Karpas-422 (cell line): ENCODE measurements around the genes KIT, TMEM165 and CEP135.

DNA sequence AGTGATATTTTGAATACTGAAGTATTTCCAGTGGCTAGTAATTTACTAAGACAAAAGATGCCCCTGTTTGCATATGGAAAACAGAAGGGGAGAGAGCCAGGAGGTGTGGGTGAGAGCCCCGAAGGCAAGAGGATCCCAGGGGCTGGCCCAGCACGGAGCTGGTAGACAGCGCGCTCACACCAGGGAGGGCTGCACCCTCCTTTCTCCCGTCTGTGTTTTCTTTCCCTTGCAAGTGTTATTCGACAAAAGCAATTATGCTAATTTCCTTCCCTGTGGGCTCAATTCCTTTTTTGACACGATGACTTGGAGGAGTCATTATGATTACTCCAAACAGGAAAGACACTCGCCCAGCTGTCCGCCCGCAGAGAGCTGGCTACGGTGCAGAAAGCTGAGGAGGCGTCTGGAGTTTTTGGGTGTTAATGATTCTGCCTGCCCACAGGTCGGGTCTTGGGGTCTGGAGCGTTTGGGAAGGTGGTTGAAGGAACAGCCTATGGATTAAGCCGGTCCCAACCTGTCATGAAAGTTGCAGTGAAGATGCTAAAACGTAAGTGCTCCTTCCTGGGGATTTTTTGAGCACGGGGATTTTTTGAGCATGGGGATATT is 48.0 kb downstream of the PDGFRA start:
- PRO-cap: no peak
- RAMPAGE, long total RNA: no peak

GRCh38 chr4:54657153-54658235 is at the start of gene KIT:
Gene KIT, plus strand, starts transcription at chr4:54657957.
- PRO-cap: no peak
- RAMPAGE, long total RNA: no peak

DNA sequence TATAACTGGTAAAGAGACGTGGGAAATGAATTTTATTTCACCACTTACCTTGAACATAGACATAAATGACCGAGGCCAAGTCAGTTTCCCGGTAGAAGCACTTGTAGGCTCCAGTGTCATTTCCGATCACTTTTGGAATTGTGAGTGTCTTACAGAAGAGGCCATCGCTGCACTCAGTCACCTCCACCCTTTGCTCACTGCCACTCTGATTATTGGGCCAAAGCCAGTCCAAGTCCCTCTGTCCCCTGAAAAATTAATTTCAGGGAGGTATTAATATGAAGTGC is 6.9 kb downstream of the KDR start:
- PRO-cap: no peak
- RAMPAGE, long total RNA: no peak

- PRO-cap: no peak
- RAMPAGE, long total RNA: no peak
These were observed 9.6 kb upstream of the TMEM165 start for GRCh38 chr4:55386014-55386610.

- PRO-cap: bidirectional peak, plus-strand start at chr4:55395656, minus-strand start at chr4:55395567; unidirectional peak, plus-strand start at chr4:55395957
- RAMPAGE, long total RNA: no peak
These were observed at the start of gene TMEM165 for GRCh38 chr4:55395237-55396276. Gene TMEM165, plus strand, starts transcription at chr4:55395957.

DNA sequence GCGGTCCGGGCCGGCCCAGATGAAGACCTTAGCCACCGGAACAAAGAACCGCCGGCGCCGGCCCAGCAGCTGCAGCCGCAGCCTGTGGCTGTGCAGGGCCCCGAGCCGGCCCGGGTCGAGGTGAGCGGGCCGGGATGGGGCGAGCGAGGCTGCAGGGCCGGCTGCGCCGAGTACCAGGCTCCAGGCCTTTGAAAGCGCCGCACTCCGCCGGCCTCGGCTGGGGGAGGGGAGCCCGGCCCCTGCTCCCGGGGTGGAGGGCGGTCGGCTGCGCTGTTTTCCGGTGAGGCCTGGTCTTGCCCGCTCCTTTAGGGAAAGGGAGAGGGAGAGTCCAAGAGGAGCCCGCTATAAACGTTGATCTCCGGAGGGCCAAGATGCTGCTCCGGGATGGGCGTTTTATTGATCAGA is 522 bp downstream of the TMEM165 start:
- PRO-cap: no peak
- RAMPAGE, long total RNA: no peak

- PRO-cap: no peak
- RAMPAGE, long total RNA: no peak
These were observed 39.4 kb downstream of the TMEM165 start for GRCh38 chr4:55435024-55435632.

DNA sequence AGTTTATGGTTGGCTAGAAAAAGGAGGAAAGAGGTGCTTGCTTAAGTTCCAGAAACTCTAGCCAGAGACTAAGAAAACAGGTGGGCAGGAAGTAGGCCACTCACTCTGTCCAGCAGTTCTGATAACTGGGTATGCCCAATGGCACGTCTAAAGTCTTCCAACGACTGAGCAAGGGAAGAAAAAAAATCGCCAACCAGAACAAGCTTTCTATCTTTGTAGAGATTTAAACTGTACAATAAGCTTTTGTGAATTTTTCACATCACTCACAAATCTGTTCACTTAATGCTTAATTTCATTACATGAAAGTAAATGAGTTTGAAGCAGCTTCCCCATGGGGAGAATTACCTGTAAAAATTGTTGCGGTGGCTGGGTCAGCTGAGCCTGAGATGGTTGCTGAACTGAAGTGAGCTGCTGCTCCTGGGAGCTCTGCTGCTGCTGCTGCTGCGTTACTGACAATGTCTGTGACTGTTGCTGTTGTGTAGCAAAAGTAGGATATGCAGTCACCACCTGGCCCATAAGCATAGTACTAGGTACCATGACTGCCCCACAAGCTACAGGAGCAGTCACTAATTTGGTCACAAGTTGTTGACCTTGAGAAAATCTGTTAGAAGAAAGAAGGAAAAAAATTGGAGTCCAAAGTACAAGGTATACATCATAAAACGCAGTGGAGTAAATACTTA is 42.3 kb downstream of the TMEM165 start:
- PRO-cap: no peak
- RAMPAGE, long total RNA: no peak

DNA sequence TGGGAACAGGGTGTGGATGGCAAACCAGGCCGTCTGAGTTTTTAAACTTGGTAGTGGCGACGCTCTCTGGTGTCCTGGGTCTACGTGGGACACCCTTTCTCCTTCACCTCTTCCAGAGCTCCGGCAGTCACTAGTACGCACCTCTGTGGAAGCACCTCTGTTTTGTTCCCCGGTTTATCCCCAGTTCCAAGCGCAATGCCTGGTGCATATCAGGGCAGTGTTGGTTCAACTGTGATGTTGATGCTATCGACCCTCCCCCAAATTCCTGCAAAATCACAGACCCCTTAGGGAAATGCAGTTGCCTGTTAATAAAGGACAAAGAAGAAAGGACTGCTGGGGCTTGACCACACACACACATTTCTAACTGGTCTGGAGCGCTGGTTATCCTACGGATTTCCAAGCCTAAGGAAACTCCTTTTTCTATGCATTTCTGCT is 480 bp upstream of the NMU start:
- PRO-cap: no peak
- RAMPAGE, long total RNA: no peak

DNA sequence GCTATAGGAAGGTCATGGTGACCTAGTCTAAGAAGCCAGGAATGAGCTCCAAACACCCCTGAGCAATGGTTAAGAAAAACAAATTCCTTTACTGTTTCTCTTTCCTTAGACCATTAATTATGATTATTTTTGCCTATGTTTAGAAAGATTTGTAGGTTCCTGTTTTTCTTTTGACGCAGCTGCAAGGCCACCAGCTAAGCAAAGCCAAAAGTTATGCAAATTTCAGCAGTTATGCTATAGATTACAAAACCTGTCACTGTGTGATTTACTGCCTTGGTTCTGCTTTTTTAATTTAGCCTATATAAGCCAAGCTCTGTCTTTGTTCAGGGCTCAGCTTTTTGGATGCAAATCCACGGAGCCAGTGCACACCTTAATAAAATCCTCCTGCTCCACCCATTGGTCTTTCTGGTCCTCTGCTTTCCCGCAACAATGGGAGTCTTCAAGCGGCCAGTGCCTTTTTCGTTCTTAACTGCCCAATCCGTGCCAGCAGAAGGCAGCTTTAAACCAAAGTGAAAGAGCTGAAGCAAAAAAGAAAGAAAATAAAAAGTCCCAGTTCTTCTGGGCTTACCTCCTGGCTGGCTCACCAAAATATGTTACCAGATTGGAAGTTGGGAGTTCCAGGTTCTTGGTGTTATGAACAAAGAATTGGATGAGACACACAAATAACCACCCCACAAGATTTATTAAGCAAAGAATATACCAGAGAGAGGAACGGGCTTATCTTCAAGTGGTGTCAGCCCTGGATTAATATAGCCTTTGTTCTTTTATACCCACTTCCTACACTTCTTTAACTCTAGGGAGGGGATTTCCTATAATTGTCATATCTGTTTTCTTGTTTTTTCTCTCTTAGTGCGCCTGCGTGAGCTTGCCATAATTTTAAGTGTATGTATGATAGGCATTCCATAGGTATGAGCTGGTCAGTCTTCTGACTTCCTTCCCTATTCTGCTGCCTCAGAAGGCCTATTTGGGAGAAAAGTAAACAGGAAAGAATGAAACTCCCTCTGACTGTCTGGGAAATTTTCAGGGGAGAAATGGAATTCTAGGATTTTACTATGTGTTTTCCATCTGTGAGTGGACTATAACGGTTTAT is 1.1 kb upstream of the CEP135 start:
- PRO-cap: no peak
- RAMPAGE, long total RNA: no peak

DNA sequence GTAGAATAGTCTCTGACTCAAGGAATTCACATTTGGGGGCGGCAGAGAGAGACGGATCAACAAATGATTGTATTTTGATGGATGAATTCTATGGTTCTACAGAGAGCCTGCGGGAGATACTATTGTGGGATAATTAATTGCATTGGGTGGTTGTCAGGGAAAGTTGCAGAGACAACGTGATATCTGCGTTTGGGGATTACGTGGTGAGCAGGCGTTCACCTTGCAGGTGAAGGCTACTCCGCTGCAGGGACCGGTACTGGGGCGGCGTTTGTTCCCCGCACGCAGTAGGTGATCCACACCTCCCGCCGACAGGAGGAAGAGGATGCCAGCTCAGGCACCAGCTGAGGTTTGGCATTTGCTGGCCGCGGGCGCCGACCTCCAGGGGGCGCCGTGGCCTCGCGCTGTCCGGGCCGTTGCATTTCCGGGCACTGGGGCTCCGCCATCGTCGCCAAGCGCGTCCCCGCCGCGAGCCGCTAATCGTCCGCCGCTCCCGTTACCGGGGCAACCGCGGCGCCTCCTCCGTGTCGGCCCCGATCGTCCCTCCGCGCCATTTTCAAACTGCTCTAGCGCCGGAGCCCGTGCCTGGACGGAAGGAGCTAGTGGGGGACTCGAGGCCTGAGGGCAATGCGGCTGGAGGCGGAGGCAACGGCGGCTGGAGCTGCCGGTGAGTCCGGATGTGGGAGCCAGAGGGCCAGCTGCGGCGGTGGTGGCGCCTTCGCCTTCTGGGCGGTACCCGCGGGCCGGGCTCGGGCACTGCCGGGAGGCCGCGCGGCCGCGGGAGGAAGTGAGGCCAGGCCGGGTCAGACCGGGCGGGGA is at the start of gene CEP135:
Gene CEP135 (plus strand): TSS at position 550 of the 816 bp plus-strand sequence.
- PRO-cap: unidirectional peak, plus-strand start at position 413 of the sequence; bidirectional peak, plus-strand start at position 550 of the sequence, minus-strand start at position 555 of the sequence; bidirectional peak, plus-strand start outside the sequence, minus-strand start at position 678 of the sequence
- RAMPAGE, long total RNA: start-site peak on the plus strand centred at position 540 of the sequence, 60 bp wide, 25 and 16 reads in 2 replicates

DNA sequence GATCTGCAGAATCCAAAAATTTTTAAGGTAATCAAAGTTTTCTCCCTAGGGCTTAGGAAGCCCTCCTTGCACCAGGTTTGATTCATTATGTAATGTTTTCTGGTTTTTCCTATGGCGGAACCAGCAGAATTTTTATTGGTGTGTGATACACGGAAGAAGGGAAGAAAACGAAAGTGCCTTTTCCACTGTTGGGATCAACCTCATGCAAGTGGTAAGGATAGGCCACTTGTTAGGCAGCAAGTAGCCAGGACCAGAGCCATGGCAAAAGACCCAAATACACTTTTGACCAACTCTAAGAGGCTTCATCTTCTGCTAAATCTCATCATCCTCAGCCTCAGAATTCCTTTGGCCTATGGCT is 21.3 kb downstream of the PPAT start:
- PRO-cap: no peak
- RAMPAGE, long total RNA: no peak

- PRO-cap: no peak
- RAMPAGE, long total RNA: no peak
These were observed 12.2 kb downstream of the PAICS start for GRCh38 chr4:56448142-56448849.

DNA sequence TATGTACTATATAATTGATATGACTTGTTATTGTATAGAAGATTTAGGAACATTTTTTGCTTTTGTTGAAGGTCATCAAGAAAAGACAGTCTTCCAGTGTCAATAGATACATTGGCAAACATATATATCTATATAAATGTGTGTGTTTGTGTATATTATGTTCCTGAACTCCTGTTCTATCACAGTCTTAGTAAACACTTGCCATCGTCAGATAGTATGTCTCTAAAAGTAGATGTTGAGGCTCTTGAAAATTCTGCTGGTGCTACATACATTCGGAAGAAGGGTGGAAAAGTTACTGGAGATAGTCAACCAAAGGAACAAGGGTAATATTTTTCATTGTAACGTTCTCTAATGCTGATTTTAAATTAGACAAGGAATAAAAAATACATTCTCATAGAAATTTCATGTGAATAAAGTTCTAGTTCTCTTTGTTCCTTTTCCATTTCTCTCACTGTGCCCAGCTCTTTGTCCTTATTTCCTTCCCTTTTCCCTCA is 14.3 kb upstream of the ARL9 start:
- PRO-cap: no peak
- RAMPAGE, long total RNA: no peak

DNA sequence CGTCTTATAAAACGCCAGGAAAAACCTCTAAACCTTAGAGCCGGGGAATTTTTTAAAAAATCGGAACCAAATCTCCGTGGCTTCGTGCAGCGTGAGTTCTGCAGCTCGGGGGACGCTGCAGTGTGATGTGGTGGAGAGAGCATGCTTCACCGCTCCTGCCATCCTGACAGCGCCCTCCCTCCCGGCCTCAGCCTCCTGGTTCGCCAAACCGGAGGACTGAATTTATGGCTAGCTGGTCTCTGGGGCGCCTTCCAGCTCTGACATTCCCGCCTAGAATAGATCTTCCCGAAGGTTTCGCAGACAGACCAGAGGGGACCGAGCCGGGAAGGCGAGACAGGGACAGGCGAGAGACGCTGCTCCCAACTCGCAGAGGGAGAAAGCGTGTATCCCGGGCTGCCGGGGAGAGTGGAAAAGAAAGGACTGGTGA is 25.9 kb downstream of the HOPX start:
- PRO-cap: no peak
- RAMPAGE, long total RNA: no peak

DNA sequence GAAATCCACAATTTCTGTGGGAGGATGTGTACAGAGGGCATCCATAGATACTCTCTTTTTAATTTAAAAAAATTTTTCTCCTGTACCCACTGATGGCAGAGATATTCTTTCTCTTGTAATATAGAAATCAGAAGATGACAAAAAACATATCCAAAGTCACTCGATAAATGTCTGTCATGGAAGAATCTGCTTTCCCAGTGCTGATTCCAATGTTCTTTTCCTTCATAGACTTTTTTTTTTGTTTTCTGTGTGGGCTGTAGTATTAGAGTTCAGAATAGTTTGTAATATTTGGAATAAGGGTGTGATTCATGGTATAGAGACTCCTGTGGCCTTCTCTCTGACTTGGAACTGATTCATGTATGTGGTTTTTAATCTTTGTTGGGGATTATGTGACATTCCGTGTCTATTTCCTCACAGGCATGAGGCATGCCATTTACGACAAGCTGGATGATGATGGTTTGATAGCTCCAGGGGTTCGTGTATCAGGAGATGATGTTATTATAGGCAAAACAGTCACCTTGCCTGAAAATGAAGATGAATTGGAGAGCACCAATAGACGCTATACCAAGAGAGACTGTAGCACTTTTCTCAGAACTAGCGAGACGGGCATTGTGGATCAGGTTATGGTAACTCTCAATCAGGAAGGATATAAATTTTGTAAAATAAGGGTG is 44.4 kb downstream of the POLR2B start:
- PRO-cap: no peak
- RAMPAGE, long total RNA: no peak

DNA sequence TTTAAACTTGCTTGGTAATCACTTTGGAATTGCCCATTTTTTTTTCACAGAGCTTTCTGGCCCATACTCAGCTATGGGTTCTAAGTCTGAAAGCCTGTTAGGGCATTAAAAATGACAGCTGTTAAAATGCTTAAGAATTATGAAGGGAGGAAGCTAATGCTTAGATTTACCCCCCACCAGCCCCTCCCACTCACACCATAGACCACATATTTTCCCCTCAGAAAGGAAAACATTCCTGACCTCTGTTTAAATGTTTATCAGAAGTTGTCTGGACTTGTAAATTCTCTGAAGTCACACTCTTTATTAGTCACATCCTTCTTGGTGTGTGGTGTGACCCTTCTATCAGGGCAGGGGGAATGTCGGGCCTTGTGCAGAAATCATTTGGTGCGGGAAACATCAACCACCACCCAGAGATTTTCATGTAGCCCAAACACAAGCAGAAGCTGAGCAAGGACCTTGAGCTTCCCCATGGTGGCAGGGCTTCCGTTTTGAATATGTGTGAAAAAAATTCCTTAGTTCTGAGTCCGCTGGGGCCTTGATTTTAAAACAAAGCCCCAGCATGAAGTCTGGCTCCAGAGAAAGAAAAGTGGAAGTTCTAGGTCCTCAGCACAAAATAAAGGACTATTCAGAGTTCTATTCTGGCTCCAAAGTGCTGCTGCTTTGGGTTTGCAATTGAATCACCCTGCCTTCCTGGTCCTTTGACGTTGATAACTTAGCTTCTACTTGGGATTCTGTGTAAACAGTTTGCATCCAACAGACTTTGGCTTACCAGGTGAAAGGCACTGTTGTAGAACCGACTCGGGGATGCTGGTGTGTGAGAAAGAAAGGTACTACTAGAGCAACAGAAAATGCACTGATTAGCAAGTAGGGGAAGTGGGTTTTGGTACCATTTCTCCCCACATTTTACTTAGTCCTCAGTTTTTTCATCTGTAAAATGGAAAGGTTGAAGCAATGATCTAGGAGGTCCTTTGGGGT is 28.7 kb downstream of the IGFBP7 start:
- PRO-cap: no peak
- RAMPAGE, long total RNA: no peak

DNA sequence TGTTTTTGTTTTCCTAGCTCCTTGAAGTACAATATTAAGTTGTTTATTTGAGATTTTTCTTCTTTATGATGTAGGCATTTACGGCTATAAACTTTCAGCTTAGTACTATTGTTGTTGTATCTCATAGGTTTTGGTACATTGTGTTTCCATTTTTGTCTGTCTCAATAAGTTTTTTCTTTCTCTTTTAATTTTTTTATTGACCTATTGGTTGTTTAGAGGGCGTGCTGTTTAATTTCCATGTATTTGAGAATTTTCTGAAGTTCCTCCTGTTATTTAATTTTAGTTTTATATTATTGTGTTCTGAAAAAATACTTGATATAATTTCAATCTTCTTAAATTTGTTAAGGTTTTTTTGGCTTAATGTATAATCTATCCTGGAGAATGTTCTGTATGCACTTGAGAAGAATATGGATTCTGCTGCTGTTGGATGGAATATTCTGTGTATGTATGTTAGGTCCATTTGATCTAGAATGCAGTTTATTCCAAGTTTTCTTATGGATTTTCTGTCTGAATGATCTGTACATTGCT is 341.1 kb upstream of the IGFBP7 start:
- PRO-cap: no peak
- RAMPAGE, long total RNA: no peak

DNA sequence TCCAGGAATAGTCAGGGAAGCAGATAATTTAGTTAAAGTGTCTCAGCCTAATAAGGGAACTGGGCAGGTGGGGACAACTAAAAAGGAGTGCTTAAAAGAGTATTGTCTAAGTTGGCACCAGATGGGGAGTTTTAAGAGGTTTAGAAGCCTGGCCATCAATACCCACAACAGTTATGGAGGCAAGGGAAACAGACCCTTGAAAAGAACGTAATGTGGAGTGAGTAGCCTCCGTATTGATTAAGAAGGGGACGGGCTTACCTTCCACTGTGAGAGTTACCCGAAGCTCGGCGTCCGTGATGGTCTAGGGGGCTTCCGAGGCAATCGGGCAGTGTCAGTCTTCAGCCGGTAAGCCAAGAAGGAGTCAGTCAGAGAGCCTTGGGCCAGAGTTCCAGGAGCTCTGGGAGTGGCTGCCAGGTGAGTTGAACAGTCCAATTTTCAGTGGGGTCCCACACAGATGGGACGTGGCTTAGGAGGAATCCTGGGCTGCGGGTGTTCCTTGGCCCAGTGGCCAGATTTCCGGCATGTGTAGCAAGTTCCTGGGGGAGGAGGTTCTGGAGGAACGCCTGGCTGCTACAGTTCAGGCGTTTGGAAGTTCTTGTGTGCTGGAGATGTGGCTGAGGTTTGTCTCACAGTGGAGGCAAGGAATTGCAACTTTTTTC is 567.2 kb downstream of the ADGRL3 start:
- PRO-cap: no peak
- RAMPAGE, long total RNA: no peak

GRCh38 chr4:63123341-63123876 is 1285.8 kb downstream of the TECRL start:
- PRO-cap: no peak
- RAMPAGE, long total RNA: no peak